NT2/D1 (cell line): ENCODE measurements around the genes HLA-DPB1 and ZBTB22.

GRCh38 chr6:32982322-32983468 is 14.3 kb downstream of the BRD2 start:
- RRBS, 2 experiments: no CpG with 5 or more reads among the region's 12 CpGs

- RRBS, 2 experiments: no CpG with 5 or more reads among the region's 14 CpGs
These were observed at the start of gene HLA-DPB1 for GRCh38 chr6:33075150-33076285. HLA-DPB1 (plus strand) TSS chr6:33075990.

GRCh38 chr6:33163898-33164364 is 28.3 kb downstream of the COL11A2 start:
- RRBS, 2 experiments: no CpG with 5 or more reads among the region's 11 CpGs

DNA sequence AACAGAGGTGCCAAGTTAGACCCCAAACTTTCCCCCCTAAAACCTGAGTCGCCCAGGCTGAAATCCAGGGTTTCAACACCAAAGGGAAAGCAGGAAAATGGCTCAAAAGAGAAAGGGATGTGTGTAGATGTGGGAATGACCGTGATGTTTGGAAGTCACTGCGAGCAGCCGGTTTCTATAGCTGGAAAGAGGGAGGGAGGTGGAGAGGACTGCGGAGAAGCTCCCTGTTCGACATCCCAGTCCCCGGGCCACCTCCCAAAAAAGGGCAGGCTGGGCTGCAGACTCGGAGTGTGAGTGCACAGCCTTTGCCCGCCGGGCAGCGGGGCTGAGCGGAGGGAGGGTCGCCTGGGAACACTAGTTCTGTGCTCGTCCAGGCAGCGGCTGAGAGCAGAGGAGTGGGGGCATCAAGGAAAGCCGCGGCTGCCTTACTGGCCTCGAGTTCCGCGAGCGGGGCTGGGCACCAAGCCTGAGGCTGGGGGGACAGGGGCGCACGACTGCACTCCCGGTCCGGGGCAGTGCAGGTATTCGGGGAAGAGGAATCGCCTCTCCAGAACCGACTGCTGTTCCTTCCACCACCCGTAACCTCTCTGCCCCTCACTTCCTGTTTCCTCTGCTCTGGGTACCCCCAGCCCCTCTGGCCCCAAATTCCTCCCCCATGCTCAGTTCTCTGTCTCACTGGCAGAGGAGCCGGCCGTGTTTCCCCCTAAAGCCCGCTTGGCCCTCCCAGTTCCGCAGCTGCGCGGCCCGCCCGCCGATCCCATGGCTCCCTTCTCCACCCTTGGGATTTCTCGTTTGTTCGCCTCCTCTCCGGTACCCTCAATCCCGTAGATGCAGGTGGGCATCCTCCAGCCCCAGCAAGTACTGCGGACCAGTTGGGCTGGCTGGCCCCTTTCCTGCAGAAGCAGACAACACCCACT is 4.9 kb downstream of the RING1 start:
- RRBS, 2 experiments: 1% methylated on average over 7 to 10 of the region's 43 CpGs

- RRBS, 2 experiments: 1% methylated on average over 5 of the region's 36 CpGs; no CpG with 5 or more reads in 1 of the 2 experiments
These were observed 23.3 kb downstream of the VPS52 start for GRCh38 chr6:33248335-33248863.

DNA sequence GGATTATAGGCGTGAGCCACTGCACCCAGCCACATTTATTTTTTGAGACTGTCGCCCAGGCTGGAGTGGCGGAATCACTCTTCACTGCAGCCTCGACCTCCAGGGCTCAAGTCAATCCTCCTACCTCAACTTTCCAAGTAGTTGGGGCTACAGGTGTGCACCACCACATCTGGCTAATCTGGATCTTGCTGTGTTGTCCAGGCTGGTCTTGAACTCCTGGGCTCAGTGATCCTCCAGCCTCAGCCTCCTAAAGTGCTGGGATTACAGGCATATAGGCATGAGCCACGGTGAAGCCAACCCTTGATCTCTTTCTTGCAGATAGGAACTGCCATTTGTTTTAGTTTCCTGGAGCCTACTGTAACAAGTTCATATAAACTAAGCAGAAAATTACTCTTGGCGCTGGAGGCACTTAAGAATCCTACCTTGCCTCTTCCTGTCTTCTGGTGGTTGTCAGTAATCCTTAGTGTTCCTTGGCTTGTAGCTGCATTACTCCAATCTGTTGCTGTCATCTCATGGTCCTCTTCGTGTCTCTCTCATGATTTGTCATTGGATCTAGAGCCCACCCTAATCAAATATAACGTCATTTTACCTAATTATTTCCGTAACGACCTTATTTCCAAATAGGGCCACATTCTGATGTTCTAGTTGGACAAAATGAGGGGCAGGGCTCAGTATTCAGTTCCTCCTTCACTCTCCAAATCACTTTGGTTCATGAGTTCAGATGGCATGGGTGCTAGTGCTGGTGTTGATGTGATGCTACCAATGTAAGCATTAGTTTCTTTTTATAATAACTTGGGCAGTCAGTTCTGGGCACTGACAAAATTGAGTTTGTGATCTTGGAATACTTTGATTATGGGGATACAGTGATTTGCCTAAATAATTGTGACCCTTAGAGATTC is 2.5 kb upstream of the B3GALT4 start:
- RRBS, 2 experiments: no CpG with 5 or more reads among the region's 10 CpGs

GRCh38 chr6:33278105-33278999 is 1.4 kb downstream of the B3GALT4 start:
- RRBS, 2 experiments: 100% methylated on average over 1 of the region's 24 CpGs; no CpG with 5 or more reads in 1 of the 2 experiments

DNA sequence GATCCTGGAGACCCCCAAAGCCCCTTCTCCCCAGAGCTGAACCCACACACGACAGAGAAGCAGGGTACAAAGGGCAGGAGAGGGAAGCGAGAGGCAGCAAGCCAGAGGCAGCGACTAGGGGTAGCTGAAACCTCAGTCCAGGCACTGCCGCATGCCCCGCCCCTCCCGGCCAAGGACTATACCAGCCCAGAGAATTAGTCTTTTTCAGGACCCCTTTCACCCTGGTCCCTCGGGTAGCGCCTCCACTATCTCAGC is 1.4 kb downstream of the RGL2 start:
- RRBS, 2 experiments: no CpG with 5 or more reads among the region's 8 CpGs

DNA sequence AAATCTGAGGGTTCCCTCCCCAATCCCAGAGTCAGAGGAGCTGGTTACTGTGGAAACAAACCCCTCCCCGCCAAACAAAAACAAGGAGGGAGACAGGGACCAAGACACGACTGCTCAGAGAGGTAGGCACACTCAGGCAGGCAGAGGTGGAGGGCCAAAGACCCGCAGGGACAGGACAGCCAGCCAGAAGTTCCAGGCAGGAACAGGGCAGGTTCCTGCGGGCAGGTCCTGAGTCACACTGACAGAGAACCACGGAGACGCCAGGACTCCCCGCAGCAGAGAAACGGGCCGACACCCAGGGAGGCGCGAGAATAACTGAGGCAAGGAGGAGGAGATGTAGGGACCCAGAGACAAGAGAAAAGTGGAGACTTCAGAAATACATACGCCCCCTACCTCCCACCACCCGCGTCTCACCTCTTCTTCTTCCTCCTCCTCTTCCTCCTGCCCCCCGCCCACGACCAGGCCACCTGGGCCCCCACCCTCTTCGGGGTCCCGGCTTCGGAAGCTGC is 647 bp downstream of the RGL2 start:
- RRBS, 2 experiments: no CpG with 5 or more reads among the region's 19 CpGs

DNA sequence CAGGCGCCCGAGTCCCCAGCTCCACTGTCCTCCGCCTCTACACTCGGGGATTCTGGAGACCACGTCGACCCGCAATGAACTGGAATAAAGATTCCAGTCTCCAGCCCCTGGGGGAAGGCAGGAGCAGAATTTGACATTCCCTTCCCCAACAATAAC is 258 bp upstream of the RGL2 start:
- RRBS, 2 experiments: no CpG with 5 or more reads among the region's 7 CpGs

DNA sequence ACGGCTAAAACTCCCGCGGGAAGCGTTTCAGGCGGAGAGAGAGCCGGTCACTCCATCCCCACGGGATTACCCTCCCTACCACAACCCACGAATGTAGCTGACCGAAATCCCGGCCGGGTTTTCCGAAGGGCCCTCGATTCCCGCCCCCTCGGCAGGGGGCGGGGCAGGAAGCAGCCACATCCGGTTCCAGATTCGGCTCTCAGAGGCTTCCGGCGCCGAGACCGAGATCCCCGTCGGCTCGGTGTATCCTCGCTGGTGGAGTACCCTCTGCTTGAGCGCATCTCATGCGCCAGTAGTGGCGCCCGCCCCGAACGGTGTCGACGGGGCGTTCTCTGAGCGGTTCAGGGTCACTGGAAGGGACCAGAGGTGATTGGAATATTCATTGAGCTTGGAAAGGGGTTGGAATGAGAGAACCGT is 544 bp upstream of the RGL2 start:
- RRBS, 2 experiments: under 1 to 2% methylated on average over 12 of the region's 37 CpGs

DNA sequence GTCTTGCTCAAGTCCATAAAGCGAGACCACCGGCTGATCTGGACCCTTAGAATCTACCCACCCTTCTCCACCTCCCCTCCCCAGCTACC is 905 bp downstream of the TAPBP start:
- RRBS, 2 experiments: no CpG with 5 or more reads among the region's 2 CpGs

- RRBS, 2 experiments: 21 to 44% methylated on average over 2 of the region's 17 CpGs
These were observed 922 bp downstream of the ZBTB22 start for GRCh38 chr6:33316496-33317147.

GRCh38 chr6:33317302-33318688 is at the start of gene ZBTB22:
ZBTB22 (minus strand) TSS chr6:33317744.
- RRBS, 2 experiments: under 1 to 1% methylated on average over 7 of the region's 75 CpGs

GRCh38 chr6:33414142-33415487 is 3.3 kb downstream of the CUTA start:
- RRBS, 2 experiments: 85% methylated on average over 4 of the region's 21 CpGs; no CpG with 5 or more reads in 1 of the 2 experiments

GRCh38 chr6:33508914-33509456 is 54.6 kb downstream of the ZBTB9 start:
- RRBS, 2 experiments: no CpG with 5 or more reads among the region's 12 CpGs

DNA sequence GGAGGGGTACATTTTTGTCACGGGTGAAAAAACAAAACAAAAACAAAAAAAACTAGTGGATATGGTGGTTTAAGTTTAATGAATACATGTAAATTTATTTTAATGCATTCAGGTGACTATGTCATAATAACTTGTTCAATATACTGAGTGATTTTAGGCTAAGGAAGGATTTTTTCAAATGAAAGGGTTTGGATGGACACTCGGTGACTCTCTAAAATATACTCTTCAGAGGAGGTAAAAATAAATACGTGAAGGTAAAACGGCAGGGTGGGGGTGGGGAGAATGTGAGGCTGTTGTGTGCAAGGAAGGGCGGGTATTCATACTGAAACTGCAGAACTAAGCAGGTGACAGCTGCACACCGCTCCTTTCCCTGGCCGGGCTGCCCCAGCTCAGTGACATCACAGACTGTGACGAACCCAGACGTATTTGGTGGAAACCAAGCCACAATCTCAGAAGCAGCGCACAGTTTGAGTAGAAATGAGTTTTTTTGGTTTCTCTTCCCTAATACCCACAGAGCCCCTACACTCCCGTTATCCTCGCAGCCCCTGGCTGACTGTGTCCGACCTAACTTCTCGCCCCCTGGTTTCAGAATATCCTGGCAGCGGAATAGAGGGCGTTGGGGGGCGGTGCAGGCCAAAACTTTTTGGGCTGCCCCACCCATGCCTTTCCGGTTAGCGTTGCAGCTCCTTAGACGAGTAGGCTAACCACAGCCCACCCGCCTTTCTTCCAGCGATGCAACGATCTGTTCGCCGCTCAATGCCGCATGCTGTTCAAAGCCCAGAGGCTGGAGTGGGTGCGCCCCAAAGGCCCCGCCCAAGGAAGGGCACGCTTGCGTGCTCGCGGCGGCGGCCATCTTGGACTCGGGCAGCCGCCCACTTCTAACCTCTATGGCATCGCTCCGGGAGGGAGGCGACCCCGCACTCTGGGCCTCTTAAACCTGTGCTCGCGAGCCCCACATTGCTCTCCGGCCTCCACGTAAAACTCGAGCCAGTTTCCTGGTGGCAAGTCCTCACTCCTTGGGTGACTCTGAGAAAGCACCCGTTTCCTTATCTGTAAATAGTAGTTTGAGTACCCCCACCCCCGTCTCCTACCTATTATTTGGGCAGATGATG is 9.1 kb downstream of the BAK1 start:
- RRBS, 2 experiments: 2 to 4% methylated on average over 6 of the region's 47 CpGs

DNA sequence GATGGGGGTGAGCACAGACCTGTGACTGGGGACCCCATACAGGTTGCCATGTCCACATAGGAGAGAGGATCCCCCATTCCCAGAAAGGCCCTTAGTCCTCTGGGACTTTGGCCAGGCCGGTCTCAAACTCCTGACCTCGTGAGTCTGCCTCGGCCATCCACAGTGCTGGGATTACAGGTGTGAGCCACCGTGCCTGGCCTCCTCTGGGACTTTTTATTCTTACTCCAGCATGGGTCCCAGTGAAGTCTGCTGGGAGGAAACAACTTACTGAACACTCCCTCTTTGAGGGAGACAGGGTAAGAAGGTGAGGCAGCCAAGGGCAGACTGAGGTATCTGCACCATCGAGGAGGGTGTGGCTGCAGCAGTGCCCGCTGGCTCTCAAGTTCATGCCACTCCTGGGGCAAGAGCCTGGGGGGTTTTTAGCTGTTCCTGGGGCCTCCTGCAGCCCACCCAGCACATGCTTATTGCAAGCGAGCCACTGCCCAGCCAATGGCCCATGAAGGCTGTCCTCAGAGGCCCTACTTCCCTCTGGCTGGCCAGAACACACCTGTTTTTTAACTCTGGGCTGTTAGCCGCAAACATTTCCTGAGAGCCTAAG is 2.3 kb downstream of the BAK1 start:
- RRBS, 2 experiments: no CpG with 5 or more reads among the region's 8 CpGs

DNA sequence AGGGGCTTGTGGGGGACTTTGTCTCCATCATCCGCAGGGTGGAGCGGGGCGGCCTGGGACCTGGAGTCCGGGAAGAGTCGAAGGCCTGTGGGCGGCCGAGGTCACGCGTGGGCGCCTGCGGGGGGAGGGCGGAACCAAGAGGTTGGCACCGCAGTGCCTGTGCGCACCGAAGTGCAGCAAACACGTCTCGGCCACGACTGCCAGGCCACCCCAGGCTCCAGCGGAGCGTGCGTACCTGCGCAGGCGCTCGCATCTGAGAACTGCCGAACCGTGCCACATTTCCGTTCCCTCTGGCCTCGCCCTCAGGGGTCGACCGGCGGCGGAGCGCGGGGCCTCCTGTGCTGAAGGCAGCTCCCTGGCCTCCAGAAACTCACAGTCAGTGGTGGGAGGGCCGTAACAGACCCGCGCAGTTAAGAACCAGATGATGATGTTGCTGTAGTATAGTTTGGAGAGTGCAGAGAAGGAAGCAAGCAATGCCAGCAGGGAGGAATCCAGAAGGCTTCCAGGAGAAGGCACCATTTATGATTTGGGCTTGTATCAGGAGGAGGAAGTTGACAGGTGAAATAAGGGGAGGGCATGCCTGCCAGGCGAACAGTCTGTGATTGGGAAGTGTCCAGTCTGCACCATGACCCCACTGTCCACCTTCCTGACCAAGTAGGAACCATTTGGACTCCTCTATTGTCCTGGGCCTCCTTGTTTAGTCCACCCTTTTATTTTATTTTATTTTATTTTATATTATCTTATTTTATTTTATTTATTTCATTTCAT is 13.2 kb upstream of the BAK1 start:
- RRBS, 2 experiments: no CpG with 5 or more reads among the region's 38 CpGs

GRCh38 chr6:33656779-33657247 is 35.7 kb downstream of the ITPR3 start:
- RRBS, 2 experiments: no CpG with 5 or more reads among the region's 6 CpGs